ENCODE measurements around a stretch of chr4.

DNA sequence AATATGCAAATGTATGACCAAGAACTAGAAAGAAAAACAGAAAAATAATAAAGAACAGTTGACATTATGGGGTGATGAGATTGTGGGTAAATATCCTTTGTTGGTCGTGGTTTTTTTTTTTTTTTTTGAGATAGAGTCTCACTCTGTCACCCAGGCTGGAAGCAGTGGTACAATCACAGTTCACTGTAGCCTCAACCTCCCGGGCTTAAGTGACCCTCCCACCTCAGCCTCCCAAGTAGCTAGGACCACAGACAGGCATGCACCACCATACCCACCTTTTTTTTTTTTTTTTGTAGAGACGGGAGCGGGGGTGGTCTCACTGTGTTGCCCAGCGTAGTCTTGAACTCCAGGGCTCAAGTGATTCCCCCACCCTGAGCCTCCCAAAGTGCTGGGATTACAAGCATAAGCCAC is 10.6 kb downstream of the FNIP2 start:
- RRBS, result no CpG with 5 or more reads among the region's 5 CpGs

DNA sequence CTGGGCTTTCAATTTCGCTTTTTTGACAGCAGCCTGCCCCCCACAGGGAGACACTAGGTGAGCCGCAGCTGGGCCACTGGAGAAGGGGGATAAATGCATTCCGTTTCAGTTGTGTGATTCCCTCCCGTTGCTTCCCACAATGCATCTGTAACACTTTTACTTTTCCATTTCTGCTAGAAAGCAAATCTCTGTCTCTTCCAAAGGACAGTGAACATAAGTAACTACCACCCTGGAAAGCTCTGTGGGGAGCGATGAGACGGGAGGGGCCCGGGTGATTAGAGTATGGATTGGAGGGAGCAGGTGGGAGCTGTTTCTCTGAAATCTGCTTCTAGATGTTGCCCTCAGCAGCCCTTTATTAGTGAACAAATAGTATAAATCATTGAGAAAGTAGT is 18.3 kb downstream of the C4orf45 start:
- RRBS, result no CpG with 5 or more reads among the region's 7 CpGs

GRCh38 chr4:159047982-159048773 is 13.1 kb upstream of the C4orf45 start:
- RRBS, result no CpG with 5 or more reads among the region's 19 CpGs

DNA sequence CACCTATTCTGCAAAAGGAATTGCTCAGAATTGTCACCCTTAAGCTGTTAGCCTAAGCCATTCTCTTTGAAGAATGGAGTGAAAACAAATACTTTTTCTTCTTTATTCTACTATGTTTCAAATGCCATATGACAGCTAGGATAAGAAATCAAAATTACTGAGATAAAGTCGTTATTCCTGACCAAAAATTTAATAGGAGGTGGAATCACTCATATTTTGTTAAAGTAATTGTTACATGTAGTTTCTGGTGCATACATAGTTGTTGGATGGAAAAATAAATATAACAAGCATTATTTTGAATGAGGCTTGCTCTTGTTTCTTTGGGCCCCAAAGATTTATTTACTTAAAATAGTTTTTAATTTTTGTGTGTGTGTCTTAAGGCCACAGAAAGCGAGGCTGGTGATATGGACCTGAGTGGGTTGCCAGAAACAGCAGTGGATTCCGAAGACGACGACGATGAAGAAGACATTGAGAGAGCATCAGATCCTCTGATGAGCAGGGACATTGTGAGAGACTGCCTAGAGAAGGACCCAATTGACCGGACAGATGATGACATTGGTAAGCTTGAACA is 211.4 kb downstream of the RAPGEF2 start:
- RRBS, result no CpG with 5 or more reads among the region's 7 CpGs

GRCh38 chr4:159401217-159401698 is 298.4 kb downstream of the RAPGEF2 start:
- RRBS, result no CpG with 5 or more reads among the region's 4 CpGs

- RRBS, result no CpG with 5 or more reads among the region's 2 CpGs
These were observed 97.2 kb downstream of the TMA16 start for GRCh38 chr4:163591579-163592149.

GRCh38 chr4:163613152-163613952 is 118.9 kb downstream of the TMA16 start:
- RRBS, result no CpG with 5 or more reads among the region's 4 CpGs

DNA sequence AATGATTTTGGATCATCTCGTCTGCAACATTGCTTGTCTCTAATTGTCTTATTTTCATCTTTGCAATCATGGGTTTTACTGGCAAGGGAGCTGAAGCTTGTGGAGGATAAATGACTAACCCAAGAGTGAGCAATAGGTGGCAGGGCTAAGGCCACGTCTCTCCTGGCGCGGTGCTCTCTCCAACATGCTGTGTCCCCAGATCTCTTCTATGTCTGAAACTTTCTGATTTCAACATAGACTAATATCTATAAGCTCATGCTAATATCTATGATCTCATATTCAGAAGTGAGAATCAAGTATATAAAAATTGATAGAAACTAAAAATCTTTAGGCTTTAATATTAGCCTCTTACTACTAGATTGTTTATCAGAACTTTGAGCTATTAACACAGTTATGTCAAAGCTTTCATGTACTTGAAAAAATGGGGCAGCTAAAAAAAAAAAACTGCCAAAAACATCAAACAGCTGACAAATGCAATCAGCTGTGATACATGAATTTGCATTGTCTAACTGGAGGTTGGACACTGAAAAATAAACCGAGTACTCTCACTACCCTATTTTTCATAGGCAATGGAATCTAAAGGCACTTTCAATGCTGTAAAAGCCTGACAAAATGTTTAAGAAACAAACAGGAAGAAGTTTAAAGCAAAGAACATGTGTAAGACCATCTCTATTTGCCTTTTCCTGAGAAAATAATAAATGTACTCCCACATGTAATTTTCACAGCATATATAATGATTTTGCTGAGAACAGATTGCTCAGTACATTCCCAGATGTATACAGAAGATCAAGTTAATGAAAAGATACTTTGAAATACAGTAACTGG is 169.2 kb downstream of the TMA16 start:
- RRBS, result no CpG with 5 or more reads among the region's 5 CpGs

DNA sequence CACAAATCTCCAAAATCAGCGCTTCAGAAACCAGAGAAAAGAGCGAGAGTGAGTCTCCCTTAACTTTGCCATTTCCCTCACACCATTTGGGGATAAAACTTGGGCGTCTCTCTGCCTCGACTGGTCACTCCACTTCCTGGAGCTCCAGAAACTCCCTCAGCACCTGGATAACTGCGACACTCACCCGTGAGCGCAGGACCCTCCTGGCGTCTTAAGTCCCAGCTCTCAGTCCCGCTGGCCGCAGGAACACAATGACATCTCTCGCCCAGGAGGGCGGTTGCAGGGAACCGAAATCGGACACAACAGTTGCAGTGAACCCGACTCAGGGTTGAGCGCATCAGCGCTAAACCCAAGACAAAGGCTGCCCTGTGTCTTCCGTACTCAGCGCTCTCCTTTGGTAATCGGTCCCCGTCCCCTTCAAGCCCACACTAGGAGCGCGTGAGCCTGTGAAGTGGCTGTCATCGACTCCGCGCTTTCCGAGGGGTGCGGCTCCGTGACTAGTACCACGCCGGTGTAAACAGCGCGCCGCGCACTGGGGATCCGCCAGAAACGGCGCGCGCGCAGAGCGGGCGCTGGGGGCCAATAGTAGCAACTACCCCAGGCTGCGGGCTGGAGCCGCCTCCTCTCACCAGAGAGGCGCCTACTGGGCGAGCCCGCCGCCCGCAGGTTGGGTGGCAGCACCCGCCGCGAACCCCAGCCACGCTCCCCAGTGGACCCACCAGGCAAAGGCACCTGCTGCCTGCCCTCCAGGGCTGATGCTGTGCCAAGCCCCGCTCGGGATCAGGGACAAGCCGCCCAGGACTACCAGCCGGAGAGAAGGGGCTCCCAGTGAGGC is 599 bp downstream of the MARCHF1 start:
- RRBS, result 50% methylated on average over 1 of the region's 58 CpGs

DNA sequence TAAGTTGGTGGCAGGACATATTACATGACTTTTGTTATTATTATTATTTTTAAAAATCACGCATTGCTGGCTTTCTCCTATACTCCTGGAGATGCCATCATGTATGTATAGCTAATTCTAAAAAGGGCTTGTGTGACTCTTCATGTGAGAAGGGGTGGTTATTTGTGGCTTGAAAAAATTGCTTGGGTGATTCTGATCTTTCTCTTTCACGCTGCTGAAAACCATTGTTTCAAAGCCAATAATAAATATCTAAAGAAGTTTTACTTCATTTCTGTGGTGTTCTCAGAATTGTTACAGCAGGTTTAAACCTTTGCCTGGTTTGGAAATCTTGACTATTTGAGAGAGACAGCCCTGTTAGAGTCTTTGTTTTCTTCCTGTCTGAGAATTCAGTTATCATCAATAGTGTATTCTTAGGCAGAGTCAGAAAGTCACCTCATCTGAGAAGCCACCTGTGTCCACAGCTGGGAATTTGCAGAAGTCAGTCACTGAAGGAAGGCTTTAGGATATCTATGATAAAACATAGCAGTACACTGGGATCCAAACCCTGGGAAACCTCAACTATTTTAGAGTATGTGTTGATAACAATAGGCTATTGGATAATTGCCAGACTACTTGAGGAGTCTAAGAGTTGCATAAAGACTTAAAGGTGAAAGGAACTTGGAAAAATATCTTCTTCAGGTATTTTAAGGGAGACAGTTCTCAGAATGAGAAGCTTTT is 8.6 kb downstream of the KLHL2 start:
- RRBS, result no CpG with 5 or more reads among the region's 2 CpGs

GRCh38 chr4:165467587-165467889 is 88.7 kb downstream of the CPE start:
- RRBS, result no CpG with 5 or more reads among the region's 5 CpGs

GRCh38 chr4:165476624-165477018 is 97.8 kb downstream of the CPE start:
- RRBS, result no CpG with 5 or more reads among the region's 5 CpGs

- RRBS, result no CpG with 5 or more reads among the region's 6 CpGs
These were observed 141.3 kb downstream of the TLL1 start for GRCh38 chr4:166014384-166014766.

GRCh38 chr4:168480951-168481431 is 699 bp upstream of the DDX60L start:
- RRBS, result no CpG with 5 or more reads among the region's 7 CpGs

GRCh38 chr4:168558259-168559014 is 61.6 kb downstream of the PALLD start:
- RRBS, result no CpG with 5 or more reads among the region's 7 CpGs

DNA sequence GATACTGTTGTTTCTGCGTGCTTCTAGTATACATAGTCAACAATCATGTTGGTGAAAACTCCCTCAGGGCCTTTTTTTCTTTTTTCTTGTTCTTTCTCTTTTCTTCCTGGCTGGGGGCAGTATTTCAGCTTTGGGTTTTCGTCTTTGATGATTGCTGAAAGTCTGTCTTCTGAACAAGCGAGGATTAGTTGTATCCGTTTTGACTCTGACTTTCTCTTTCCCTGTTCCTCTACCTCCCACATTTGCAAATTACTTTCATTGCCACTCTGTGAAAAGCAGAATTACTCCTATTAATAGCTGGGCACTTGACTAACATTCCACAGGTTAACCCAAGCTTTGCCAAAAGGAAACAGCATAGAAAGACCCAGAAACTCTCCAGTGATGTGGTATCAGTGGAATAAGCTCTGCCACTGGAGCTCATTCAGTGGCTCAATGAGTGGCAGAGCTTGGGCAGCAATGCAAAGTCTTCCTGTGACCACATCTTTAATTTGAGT is 238.8 kb downstream of the PALLD start:
- RRBS, result no CpG with 5 or more reads among the region's 4 CpGs

DNA sequence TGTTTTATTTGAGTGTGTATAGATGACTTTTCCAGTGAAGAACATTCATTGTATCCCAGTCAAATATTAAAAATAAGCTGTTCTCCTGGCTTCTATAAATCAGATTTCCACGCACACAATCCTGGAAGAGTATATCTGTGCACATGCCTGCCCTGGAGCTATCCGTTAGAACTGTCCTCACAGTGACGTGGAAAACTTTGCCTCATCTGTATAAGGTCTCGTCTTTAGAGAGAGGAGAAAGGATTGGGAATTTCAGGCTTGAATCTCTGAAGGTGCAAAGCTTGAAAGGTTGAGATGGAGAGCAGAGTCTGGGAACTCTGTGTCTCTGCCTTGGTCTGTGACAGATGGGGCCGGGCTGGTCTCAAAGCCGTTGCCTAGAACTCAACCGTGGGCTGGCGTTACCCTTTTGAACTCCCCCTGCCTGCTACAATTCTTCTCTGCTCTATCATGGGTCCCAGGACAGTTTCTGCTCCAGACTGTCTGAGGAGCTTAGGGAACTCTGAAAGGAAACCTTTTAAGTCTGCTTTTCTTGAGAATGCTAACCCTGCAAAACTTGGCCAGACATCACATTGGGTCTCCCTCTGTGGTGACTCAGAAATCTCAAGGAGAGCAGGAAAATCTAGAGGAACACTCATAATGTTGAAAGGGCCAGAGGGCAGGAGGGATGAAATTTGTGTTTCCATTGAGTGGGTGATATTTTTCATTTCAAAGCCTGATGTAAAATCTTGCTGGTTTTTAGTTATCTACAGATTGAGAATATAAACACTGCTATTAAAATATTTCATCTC is 240.7 kb downstream of the CBR4 start:
- RRBS, result no CpG with 5 or more reads among the region's 8 CpGs

DNA sequence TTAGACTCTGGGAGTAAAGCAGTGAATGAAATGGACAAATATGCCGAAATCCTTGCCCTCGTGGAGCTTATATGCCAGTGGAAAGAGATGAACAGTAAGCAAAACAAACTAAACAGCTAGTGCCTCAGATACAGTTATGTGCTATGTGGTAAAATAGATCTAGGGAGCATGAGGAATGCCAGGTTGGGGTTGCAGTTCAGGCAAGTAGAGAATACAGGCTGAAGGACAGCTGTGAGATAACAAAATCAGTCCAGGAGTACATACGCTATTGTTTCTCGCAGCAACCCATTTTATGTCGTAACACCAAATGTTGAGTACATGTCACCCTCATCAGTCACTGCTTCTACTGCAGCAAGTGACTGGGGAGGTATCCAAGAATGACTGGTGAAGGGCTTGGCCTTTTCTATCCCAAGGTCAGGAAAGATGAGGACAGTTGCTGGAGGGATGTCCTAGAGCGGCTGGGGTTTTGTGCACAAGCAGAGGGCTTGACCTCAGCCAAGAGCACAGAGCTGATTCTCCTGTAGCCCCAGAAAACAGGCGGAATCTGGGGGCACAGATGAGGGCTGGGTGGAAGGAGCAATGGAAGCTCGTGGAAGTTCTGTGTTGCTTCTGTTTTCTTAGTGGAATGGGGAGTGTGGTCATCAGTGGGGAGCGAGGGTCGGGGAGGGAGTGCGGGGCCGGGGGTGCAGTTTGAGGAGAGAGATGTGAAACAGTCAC is 172.1 kb downstream of the CBR4 start:
- RRBS, result no CpG with 5 or more reads among the region's 12 CpGs

- RRBS, result 88% methylated on average over 1 of the region's 12 CpGs
These were observed 165.4 kb downstream of the CBR4 start for GRCh38 chr4:168844259-168845459.

Data from NB4 (cell line).